Bronchus fibroblast of lung (primary cell): ENCODE data around the genes NBPF15 and CD160.

GRCh38 chr1:144460974-144461969 lies at the start of gene NBPF15:
Gene NBPF15 (minus strand): TSS chr1:144461669.
- RAMPAGE, long total RNA: no peak

DNA sequence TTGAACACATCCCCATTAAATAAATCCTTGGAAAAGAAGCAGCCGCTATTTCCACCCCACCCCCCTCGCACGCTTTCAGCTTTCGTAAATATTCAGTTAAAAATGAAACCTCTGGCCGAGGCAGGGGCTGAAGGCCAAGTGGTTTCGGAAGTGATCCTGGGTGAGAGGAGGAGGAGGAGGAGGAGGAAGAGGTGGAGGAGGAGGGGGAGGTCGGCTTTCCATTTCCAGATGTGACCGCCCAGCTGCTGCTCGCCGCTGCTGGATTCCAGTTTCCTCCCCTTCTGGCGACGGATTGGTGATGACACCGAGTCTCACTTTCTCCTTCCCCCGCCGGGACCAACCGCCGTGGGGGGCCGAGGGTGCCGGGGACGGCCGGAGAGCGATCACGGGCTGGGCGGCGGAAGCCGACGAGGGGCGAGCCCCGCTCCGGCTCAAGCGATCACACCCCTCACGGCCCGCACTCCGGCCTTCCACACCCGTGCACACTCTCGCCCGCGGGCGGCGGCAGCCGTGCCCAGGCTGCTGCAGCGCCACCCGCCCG lies 26.2 kb downstream of the PPIAL4D start:
- RAMPAGE, long total RNA: no peak

DNA sequence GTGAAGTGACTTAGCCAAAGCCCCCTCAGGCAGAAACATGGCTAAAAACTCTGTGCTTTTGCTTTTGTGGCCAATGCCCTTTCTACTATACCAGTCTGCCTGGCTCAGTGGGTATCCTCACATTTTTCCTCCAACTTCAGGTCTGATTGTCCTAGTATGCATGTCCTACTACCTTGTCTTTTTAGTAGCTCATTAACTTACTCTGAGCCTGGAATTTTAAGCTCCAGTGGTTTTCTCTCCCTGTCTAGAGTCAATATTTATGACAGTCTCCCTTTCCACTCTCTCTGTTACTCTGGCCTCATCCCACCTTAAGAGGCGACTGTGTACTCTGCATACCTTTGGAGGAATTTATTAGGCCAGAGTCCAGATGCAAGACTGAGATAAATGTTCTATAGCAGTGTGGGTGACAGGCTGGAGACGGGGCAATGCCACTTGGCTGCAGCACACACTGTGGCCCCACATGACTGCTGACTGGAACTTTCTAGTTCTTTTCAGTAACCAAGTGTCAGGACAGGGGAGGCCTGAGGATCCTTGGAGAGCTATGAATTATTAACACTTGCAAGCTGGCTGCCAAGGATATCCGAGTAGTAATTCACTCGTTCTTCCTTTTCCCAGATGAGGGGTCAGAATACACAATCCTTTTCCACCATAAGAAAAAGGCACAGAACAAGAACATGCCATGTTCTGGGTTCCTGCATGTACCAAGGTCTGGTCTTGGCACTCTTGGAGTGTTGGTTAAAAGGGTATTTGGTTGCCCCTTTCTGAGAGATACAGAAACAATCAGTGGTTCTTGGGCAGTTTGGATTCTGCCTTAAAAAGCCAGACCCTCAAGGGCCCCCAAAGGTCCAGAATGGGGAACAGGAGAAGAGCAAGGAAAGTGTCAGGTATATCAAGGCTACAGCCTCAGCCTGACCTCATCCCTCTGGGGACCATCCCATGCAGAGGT lies 4.2 kb upstream of the PDZK1 start:
- RAMPAGE, long total RNA: no peak

- RAMPAGE, long total RNA: no peak
These were observed at the start of gene CD160 for GRCh38 chr1:145719149-145719728. Gene CD160 (plus strand): TSS chr1:145719499.

- RAMPAGE, long total RNA: no peak
These were observed 2.1 kb upstream of the ANKRD35 start for GRCh38 chr1:145887610-145888413.

GRCh38 chr1:145896928-145897968 lies 11.6 kb upstream of the ANKRD35 start:
- RAMPAGE, long total RNA: no peak

- RAMPAGE, long total RNA: no peak
These were observed 967 bp downstream of the LIX1L start for GRCh38 chr1:145956827-145957272.

DNA sequence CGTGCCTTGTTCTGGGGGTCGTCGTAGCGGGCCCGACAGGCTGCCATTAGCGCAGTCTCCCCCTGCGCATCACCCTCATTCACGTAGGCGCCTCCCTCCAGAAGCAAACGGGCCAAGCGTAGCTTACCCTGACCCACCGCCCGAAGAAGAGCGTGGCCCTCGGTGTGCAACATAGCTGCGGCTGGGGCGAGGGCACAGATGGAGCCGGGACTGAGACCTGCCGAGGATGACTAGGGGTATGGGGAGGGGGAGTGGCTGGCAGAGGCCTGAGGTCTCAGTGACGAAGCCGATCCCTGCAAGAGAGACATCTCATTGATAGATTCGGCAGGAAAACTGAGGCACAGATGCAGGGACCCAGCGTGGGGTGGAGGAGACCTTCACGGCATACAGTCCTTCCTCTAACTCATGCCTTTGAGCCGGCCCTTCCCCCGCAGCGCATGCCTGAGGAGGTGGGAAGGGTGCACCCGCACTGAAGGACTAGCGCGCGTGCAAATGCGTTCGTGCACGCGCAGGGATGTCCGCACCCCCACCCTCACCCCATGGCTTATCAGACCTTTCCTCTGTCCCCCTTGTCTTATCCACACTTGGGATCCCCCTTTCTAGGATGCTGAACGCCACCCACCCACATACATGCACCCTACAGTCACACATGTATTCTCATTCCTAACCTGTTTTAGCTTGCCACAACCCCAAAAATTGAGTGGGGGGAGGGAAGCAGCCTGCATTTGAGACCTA lies 2.6 kb downstream of the ANKRD34A start:
- RAMPAGE, long total RNA: no peak

- RAMPAGE, long total RNA: no peak
These were observed 6.6 kb downstream of the TXNIP start for GRCh38 chr1:145989724-145990291.

- RAMPAGE, long total RNA: no peak
These were observed 6.1 kb downstream of the TXNIP start for GRCh38 chr1:145990292-145990741.

DNA sequence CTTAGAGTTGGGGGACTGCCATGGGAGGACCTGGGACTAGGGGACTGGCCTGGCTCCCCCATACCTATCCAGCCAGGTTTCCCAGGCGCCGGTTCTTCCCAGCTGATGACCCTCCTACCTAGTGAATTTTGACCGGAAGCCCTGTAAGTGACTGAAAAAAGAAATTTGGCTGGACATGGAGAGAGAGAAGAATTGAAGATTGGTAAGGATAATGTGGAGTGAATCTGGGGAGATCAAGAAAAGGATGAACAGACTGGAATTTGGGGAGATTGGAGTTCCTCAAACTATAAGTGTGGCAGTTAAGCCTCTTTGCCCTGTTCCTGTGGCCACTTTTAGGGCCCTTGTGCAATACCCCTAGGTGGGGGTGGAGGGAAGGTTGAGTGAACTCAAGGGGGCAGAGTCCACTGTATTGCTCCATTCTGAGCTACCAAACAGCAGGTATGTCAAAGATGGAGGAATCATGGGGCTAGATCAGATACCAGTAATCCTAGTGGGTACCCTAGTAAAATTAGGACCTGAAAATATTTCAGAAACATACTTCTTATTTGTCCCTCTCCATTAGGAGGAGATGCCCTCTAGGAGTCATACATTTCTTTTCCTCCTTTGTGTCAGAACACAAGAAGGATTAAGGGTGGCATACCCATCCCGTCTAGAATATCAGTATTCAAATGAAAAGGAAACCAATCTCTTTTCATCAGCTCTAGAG lies 1.2 kb downstream of the HJV start:
- RAMPAGE, long total RNA: no peak

- RAMPAGE, long total RNA: no peak
These were observed 43.3 kb upstream of the PPIAL4H start for GRCh38 chr1:146387796-146388258.

DNA sequence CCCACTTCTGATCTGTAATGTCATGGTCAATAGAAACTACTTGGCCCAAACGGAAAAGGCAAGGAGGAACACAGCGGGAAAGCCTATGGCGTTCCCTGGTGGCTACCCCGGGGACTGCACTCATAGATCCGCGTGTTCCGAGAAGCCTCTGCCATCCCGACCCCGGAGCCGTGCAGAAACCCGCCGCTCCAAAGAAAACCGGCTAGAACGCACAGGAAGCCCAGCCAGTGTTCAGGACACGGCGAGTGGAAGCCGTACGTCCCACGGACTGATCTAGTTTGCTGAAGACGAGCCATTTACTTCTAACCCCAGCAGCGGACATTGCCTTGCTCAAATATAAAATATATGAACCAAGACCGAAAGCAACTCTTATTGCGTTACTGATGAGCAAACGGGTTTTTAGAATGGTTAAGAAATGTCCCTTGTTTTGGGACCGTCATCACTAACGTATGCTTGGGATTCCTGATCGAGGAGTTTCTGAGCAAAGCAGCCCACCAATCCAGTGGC lies 99.3 kb upstream of the PPIAL4H start:
- RAMPAGE, long total RNA: no peak

DNA sequence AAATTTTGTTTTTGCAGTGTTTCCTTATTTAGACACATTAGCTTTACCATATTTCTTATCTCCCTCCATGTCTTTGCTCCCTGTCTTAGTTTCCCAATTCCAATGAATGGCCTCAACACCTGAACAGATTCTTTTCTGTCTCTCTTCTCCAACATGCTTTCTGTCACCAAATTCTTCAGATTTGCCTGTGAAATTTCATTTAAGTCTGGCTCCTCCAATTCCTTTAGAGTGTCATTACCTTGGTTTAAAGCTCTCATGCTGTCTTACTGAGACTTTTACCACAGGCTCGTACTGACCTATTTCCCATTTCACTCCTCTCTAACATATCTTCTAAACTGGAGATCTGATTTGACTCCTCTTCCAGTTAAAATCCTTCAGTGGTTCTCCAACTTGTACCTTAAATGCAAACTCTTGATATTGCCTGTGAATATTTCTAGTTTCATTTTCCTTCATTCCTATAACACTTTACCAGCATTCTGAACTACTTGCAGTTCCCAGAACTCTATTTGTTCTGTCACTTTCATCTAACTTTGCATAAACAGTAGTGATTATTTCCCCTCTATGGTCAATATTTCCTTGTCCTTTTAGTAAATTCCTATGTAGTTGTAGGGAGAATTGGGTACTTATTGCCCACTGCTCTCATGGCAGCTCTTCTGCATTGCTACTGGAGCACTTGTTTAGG lies 24.5 kb upstream of the PRKAB2 start:
- RAMPAGE, long total RNA: no peak

- RAMPAGE, long total RNA: no peak
These were observed 41.7 kb downstream of the CHD1L start for GRCh38 chr1:147284178-147284681.

DNA sequence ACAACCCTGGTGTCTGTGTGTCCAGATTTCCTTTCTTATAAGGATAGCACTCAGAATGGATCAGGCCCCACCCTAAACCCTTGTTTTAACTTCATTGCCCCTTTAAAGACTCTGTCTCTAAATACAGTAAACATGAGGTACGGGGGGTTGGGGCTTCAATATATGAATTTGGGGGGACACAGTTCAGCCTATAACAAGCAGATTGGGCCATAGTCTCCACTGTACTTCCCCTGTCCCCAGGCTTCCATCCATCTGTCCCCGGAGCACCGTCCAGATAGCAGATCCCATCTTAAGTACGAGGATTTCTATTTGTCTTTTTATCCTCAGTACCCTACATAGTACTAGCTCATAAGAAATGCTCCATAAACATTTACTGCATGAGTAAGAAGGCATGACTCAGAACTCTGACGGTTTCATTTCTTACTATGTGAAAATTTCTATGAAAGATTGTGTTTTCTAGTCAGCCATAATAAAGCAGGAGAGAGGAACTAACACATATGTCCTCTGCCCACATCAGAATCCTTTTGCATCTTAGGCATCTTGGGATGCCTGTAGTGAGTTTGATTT lies 49.4 kb downstream of the CHD1L start:
- RAMPAGE, long total RNA: no peak

- RAMPAGE, long total RNA: no peak
These were observed 58.0 kb downstream of the BCL9 start for GRCh38 chr1:147599337-147599761.

DNA sequence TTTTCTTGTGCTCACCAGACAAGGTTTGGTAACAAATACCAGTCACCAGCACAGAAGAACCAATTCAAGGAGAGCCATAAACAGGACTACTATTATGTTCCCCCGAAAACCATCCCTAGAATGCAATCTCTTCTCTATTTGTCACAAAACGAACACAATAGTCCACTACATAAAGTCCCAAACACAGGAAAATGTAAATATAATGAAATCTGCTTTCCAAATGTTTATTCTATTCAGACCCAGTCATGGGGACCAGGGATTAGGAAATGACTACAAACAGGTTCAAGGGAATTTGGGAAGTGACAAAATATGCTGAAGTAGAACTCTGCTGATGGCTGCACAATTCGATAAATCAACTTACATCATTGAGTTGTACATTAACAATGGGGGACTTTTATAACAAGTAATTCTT lies 12.9 kb downstream of the NBPF11 start:
- RAMPAGE, long total RNA: no peak

GRCh38 chr1:148161293-148161862 lies 9.3 kb upstream of the NBPF11 start:
- RAMPAGE, long total RNA: no peak

GRCh38 chr1:148534521-148535282 lies 51.6 kb upstream of the PPIAL4G start:
- RAMPAGE, long total RNA: no peak